ENCODE results near the gene RAB27B.

DNA sequence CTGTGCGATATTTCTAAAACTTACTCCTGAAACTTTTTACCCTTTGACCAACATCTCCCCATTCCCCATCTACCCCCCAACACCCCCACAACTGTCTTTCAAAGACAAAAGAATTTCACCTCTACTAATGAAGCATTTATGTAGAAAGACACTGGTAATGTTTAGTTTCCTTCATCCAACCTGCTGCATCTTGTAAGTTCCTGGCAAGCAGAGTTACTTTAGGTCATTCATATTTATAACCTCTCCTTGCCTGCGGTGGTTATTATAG, 1.2 kb upstream of the ME2 start:
- PRO-cap, result no peak

- PRO-cap, result no peak
These were observed 24.5 kb downstream of the SMAD4 start for GRCh38 chr18:51054423-51055026.

DNA sequence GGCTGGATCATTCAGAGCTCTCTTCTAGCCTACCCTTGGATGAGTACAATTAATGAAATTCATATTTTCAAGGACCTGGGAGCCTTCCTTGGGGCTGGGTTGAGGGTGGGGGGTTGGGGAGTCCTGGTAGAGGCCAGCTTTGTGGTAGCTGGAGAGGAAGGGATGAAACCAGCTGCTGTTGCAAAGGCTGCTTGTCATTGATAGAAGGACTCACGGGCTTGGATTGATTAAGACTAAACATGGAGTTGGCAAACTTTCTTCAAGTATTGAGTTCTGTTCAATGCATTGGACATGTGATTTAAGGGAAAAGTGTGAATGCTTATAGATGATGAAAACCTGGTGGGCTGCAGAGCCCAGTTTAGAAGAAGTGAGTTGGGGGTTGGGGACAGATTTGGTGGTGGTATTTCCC, 54.4 kb downstream of the SMAD4 start:
- PRO-cap, result no peak

GRCh38 chr18:51197103-51197303, 478 bp downstream of the MEX3C start:
- PRO-cap, result no peak

GRCh38 chr18:54232523-54232942, 8.1 kb upstream of the MBD2 start:
- PRO-cap, result no peak

GRCh38 chr18:54717562-54718116, 110.6 kb upstream of the RAB27B start:
- PRO-cap, result no peak

DNA sequence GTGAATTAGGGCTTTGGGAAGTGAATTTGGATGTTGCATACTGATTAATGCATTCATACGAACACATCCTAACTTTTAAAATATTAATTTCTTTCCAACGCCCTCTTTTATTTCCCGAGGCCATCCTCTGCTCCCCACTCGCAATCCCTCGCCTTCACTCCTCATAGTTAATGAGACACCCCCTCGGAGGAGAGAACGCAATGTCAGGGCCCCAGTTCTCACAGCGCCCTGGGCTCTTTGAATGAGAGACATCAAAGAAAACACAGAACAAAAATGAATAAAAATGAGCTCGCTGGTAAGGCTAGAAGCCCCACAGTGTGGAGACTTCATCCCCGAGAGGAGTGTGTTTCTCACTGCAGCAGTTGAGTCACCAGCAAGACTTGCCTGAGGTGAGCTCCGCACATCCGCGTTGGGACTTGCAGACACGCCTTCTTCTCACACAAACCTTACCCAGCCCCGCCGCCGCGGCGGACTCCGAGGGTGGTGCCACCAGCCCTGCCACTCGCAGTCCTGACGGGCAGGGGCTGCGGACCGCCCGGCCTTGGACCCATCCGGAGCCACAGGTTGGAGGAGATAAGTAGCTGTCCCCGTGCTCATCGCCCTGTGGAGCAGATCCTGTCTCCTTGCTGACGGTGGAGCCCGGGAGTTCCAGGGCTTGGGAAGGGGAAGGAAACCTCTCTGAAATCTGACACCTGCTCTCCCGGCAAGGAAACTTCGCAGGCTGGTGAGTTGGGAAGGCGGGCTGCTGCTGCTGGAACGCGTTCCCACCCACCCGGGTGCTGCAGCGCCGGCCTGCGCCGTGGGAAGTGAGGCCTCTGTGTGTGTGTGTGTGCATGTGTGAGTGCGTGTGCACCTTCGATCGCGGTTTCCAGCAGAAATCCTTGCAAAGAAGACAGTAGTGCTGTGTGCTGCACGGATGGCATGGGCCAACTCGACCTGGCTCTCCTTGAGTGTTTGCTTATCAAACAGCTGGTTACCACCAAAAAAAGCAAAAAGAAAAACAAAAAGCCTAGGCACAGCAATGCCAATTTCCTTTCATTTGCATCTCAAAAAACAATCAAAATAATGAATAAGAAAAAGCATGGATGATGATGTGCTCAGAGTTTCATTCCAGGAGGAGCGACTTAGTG, at the start of gene RAB27B:
Gene RAB27B (plus strand): TSS at position 501 of the 1,130 bp plus-strand sequence.
- PRO-cap, result no peak

DNA sequence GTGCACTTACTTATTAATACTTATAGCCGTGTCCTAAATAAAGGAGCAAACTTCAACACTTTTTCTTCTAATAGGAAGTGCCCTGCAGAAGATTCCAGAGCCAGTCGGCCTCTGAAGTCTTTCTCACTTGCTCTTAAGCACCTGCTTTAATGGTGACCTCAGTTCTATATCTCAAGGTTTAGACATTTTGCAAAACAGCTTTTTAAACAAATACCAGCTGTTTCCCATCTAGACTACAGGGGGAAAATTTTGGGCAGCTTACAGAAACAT, 285.2 kb upstream of the CCDC68 start:
- PRO-cap, result no peak

GRCh38 chr18:55321541-55322105, 266.4 kb downstream of the TCF4 start:
- PRO-cap, result bidirectional peak, plus-strand start at chr18:55321929, minus-strand start at chr18:55321823

GRCh38 chr18:55328099-55328779, 259.8 kb downstream of the TCF4 start:
- PRO-cap, result bidirectional peak, plus-strand start at chr18:55328512, minus-strand start at chr18:55328438

DNA sequence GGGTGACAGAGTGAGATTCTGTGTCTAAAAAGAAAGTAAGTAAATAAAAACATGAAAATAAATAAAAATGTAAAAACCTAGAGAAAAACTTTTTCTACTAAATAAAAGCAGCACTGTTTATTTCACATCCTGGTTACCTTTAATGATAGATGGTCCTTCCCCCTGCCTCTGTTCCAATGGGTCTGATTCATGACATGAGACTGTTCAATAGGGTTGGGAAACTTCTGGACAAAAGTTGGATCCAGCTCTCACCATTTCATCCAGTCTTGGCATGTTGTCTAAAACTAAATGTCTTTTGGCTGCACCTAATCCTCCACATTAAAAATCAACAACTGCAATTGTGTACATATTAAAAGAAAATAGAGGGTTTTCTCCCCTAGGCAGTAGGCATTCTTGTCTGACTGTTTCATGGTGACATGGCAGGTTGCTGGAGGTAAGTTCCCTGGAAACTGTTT, 136.0 kb downstream of the TCF4 start:
- PRO-cap, result unidirectional peak, minus-strand start at position 178 of the sequence

- PRO-cap, result bidirectional peak, plus-strand start at chr18:55477777, minus-strand start at chr18:55477704
These were observed 110.5 kb downstream of the TCF4 start for GRCh38 chr18:55477400-55478018.

DNA sequence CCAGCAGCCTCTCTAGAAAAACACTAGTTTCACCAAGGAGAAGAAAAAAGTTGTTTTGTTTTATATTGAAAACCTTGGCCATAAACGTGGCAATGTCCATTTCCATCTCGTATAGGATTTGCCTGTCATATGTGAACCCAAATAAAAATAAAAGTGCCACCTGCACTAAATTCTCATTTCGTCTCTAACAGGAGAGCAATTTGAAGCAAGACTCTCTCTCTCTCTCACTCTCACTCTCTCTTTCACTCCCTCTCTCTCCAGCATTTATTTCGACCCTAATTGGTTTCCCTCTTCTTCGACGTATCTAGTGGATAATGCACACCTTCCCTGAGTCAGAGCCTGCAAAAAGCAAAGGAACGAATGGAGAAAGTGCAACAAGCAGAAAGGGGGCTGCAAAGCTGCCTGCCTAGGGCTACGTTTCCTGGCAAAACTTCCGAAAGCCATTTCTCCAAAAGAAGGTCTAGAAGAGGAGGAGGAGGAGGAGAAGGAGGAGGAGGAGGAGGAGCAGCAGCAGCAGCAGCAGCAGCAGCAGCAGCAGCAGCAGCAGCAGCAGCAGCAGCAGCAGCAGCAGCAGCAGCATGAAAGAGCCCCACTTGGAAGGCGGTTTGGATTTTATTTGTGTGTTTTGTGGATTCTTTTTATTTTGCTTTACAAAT, 2.2 kb downstream of the TCF4 start:
- PRO-cap, result bidirectional peak, plus-strand start at position 479 of the sequence, minus-strand start at position 432 of the sequence

DNA sequence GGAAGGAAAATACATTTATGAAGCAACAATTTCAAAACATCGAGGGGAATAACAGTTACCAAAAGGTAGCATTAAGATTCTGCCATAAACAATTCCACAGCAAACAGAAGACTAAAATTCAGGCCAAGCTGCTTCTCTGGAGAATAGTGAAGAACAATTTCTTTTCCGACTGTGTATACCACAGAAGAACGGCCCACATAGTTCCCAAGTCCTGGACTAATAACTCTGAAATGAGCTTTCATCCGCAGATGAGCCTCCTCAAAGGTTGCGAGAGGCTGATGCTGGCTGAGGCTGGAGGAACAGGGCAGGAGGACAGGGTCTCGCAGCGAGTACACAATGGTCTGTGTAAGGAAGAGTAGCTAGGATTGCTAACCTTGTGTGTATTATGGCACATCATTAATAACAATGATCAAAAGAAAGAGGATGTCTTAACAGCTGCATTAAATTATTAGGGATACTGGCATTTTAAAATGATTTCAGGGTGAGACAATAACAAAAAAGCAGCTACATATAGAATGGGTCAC, 279.0 kb upstream of the TCF4 start:
- PRO-cap, result no peak

- PRO-cap, result no peak
These were observed 480.2 kb upstream of the TCF4 start for GRCh38 chr18:56068307-56068506.

- PRO-cap, result no peak
These were observed 438.5 kb downstream of the TXNL1 start for GRCh38 chr18:56199856-56200410.

DNA sequence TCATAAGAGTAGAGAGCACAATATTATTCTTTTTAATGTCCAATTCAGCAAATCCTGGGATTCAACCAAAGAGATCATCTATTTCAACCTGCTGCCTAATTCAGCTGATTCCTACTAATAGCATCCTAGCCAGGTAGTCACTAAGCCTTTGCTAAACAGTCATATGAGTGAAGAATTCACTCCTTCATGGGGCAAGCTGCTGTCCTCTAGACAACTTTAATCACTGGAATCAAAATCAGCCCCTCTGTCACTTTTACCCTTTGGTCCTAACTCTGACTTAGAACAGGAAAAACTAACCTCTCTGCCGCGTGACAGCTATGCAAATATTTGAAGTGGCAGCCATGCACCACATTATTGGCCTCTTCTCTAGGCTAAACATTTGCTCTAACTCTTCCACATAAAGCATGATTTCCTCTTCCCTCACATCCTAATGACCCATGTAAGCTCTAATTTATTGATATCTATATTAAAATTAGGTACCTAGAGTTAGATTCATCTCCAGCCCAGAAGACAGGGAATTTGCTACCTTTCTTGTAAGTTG, 12.9 kb upstream of the ONECUT2 start:
- PRO-cap, result no peak

- PRO-cap, result no peak
These were observed 961 bp upstream of the ONECUT2 start for GRCh38 chr18:57434245-57434580.

GRCh38 chr18:57439646-57440002, 4.5 kb downstream of the ONECUT2 start:
- PRO-cap, result no peak

- PRO-cap, result no peak
These were observed 47.6 kb upstream of the NARS1 start for GRCh38 chr18:57669267-57669662.

All from pulmonary lymph node (tissue), 1 donor.